ENCODE measurements around a stretch of chr19.

DNA sequence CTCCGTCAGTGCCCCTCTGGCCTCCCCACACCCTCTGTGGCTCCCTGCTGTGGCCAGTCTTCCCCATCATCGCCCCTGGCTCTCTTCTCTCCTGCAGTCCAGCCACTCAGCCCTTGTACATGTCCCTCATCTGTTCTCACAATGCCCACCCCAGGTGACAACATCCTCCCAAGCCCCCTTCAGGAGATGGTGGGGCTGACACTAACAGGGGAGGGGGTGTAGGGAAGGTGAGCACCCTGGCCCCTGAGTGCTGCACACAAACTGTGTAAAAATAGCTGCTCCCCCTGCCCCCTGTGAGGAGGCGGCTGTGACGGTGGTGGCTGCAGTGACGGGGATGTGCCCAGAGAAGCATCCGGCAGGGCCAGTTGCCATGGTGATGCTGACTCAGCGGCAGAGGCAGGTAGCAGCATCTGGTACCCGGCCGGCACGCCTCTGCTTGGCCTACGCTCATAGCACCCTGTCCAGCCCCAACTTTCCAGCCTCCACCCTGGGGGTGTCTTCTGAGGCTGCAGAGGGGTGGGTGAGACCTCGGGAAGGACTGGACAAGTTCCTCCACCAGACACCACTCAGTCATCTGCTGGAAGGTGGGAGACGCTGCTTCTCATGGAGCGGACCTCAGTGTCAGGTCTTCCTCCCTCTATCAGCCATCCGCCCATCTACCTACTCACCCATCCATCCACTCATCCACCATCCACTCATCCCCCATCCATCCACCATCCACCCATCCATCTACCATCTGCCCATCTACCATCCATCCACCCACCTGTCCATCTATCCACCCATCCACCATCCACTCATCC is 13.2 kb upstream of the JUND start:
- PRO-cap = no peak

DNA sequence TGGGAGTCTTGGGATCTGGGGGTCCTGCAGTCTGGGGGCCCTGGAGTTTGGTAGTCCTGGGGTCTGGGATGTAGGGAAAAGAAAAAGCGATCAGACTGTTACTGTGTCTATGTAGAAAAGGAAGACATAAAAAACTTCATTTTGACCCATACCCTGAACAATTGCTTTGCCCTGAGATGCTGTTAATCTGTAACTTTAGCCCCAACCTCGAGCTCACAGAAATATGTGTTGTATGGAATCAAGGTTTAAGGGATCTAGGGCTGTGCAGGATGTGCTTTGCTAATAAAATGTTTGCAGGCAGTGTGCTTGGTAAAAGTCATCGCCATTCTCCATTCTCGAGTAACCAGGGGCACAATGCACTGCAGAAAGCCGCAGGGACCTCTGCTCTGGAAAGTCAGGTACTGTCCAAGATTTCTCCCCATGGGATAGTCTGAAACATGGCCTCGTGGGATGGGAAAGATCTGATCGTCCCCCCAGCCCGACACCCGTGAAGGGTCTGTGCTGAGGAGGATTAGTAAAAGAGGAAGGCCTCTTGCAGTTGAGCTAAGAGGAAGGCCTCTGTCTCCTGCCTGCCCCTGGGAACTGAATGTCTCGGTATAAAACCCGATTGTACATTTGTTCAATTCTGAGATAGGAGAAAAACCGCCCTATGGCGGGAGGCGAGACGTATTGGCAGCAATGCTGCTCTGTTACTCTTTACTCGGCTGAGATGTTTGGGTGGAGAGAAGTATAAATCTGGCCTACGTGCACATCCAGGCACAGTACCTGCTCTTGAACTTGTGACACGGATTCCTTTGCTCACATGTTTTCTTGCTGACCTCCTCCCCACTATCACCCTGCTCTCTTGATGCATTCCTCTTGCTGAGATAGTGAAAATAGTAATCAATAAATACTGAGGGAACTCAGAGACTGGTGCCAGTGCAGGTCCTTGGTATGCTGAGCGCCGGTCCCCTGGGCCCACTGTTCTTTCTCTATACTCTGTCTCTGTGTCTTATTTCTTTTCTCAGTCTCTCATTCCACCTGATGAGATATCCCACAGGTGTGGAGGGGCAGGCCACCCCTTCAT is 5.3 kb upstream of the LRRC25 start:
- PRO-cap = no peak

GRCh38 chr19:18495877-18496870 is 25.7 kb downstream of the ELL start:
- PRO-cap = no peak

- PRO-cap = no peak
These were observed 2.6 kb upstream of the UBA52 start for GRCh38 chr19:18568916-18569518.

DNA sequence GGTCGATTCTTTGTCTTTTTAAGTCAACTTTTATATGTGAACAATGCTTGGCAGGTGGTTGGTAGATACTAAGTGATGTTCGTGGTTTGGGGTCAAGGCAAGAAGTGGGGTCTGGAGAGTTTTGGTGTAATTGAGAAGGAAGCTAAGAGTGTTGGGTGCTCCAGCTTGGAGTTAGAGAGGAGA is 860 bp downstream of the UBA52 start:
- PRO-cap = no peak

DNA sequence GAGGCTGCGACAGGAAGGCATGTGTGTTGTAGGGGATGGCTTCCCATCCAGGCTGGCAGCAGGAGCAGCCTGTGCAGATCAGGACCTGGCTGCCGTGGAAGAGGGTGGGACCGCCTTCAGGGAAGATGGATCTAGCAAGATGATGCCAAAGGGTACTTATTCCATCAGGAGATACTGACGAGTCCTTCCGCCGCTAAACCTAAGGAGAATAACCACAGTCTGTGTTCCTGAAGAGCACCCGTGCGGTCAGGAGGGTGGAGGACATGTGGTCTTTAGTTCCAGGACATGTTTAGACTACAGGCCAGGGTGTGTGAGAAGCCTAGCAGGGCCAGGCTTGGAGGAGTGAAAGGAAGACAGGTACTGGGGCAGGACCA is 1.1 kb downstream of the UBA52 start:
- PRO-cap = no peak

- PRO-cap = no peak
These were observed 8.0 kb downstream of the REX1BD start for GRCh38 chr19:18596591-18597057.

- PRO-cap = no peak
These were observed 17.7 kb upstream of the CRTC1 start for GRCh38 chr19:18665642-18666345.

- PRO-cap = no peak
These were observed 27.7 kb downstream of the CERS1 start for GRCh38 chr19:18868013-18868950.

GRCh38 chr19:18906509-18907360 is 10.8 kb upstream of the CERS1 start:
- PRO-cap = no peak

DNA sequence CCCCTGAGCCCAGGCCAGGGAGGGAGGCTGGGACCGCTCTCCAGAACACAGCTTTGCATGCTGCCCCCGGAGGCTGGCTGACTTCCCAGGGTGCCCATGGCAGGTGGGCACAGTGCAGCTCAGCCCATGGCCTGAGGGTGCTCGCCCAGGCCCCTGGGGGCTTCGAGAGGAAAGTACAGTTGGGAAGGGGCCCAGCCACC is 5.7 kb downstream of the COPE start:
- PRO-cap = no peak

DNA sequence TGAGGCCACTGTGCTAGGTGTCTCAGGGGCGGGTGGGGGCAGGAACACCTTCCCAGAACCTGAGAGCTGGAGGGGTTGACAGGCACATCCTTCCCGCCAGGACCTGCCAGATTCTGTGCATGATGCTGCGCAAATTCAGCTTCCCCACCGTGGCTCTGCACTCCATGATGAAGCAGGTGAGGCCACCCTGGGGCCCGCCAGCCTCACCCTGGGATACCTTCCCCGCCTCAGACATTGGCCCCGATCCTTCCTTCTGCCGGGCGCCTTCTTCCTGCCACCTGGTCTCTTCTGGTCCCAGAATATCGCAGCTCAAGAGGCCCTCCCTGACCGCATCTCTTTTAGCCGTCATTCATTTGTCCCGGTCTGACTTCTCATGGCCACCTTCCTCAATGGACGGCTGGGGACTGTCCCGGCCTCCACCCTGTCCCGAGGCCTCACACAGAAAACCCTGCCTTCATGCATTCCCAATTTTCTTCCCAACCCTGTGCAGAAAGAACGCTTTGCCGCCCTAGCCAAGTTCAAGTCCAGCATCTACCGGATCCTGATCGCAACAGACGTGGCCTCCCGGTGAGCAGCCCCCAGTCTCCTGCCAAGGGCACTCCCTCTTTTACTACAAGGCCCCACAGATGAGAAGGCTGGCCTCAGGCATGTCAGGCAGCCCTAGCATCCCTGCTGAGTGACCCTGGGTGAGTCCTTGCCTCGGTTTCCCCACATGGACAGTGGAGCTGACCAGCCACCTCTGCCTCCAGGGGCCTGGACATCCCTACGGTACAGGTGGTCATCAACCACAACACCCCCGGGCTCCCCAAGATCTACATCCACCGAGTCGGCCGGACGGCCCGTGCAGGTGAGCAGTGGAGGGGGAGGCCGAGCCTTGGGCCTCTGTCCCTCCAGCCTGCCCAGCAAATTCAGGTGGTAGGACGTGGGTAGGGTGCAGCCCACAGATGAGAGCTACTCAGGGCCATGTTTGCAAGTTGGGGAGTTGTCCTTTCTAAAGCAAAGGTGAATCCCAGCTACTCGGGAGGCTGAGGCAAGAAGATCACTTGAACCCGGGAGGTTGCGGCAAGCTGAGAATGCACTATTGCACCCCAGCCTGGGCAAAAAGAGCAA is 5.0 kb downstream of the DDX49 start:
- PRO-cap = no peak

DNA sequence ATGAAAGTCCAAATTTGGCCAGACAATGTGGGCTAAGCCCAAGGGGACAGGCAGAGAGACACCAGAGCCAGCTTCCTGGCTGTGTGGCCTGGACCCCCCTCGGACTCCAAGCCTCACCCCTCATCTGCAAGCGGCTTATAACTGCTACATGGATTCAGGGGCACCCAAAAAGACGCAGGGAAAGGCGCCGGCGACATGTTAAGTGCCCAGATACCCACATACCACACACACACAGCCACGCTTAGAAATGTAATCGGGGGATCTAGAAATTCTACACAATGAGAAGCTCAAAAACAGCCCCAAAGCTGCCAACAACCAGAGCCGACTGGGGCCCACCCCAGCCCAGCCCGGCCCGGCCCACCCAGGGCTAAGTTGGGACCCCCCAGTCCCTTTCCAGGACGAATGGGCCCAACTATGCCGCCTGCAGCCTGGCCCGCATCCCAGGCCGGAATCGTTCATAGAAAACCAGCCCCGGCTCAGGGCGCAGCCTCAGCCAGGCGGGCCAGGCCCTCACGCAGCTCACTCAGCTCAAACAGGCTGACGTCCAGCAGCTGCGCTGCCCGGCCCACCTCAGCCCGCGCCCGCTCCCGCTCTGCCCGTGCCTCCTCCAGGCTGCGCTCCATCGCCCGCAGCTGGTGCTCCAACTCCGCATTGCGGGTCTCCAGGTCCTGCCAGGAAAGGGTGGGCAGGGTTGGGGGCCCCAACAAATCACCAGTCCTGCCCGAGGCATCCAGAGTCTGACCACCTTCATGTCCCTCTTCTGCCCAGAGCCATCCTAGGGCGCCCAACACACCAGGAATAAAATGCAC is 9.7 kb downstream of the DDX49 start:
- PRO-cap = no peak

- PRO-cap = bidirectional peak, plus-strand start at chr19:18940315, minus-strand start at chr19:18940304
These were observed 942 bp downstream of the HOMER3 start for GRCh38 chr19:18939860-18940689.

- PRO-cap = no peak
These were observed 7.1 kb downstream of the SUGP2 start for GRCh38 chr19:19026278-19026626.

DNA sequence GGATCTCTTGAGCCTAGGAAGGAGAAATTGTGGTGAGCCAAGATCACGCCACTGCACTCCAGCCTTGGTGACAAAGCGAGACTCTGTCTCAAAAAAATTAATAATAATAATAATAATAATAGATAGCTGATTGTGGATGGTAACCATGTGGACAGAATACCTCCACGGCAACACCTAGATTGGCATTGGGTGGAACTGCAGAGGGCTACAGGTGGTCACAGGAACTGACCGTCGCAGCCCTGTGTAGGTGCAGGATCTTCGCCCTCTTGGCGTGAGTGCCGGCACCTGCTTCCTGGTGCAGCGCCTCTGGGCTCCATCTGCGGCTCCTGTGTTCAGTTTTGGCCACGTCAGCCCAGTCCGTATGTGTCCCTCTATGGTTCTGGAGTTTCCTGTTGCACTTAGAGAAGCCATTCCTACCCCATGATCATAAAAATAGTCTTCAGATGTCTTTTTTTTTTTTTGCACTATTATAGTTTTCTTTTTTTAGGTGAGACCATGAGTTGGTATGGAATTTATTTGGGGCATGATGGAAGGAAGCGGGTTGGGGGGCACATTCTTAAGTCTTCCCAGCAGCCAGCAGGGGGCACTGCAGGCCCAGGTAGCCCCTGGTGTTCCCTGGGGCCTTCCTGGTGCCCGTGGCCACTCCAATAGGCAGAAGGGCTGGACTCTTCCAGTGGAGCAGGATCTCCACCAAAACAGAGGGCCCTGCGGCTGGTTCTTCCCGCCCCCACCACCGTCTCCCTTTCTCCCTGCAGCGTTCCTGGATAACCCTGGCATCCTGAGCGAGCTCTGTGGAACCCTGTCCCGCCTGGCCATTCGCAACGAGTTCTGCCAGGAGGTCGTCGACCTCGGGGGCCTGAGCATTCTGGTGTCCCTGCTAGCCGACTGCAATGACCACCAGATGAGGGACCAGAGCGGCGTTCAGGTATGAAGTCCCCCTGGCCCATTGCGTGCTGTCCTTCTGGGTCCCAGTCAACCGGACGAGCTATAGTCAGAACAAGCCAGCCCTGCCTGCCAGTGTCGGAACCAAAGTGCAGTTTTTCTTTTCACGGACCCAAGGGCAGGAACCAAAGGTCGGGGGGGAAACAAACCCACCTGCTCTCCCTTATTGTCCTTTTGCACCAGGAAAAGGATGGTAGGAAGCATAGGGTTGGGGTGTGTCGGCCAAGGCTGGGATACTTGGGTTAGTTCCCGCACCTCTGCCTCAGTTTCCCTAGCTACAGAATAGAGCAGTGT is 10.0 kb upstream of the SLC25A42 start:
- PRO-cap = no peak

DNA sequence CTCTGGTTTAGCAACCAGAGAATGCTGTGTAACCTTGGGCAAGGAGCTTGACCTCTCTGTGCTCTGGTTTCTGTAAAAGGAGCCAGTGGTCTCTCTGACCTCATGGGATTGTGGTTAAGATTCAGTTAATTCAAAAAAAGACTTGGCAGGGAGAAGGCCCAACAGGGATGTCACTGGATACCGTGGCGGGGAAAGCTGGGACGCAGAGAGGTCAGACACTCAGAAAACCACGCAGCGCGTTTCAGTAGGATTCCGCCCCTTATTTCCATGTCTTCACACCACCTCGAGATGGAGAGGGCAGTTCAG is 832 bp upstream of the SLC25A42 start:
- PRO-cap = no peak

DNA sequence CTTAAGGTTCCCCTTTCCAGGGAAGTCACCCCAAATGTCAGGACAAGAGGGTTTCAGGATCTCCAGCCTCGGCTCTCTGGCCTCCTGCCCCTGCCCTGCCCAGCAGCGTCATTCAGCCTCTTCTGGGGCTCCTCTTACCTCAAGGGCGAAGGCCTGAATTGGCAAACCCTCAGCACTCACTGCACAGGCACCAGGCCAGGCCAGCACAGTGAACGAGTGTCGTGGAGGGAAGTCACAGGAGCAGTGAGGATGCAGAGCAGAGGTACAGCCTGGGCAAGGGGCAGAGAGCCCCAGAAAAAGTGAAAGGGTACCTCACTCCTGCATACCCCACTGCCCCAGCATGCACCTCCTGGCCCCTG is 19.6 kb downstream of the SLC25A42 start:
- PRO-cap = no peak

DNA sequence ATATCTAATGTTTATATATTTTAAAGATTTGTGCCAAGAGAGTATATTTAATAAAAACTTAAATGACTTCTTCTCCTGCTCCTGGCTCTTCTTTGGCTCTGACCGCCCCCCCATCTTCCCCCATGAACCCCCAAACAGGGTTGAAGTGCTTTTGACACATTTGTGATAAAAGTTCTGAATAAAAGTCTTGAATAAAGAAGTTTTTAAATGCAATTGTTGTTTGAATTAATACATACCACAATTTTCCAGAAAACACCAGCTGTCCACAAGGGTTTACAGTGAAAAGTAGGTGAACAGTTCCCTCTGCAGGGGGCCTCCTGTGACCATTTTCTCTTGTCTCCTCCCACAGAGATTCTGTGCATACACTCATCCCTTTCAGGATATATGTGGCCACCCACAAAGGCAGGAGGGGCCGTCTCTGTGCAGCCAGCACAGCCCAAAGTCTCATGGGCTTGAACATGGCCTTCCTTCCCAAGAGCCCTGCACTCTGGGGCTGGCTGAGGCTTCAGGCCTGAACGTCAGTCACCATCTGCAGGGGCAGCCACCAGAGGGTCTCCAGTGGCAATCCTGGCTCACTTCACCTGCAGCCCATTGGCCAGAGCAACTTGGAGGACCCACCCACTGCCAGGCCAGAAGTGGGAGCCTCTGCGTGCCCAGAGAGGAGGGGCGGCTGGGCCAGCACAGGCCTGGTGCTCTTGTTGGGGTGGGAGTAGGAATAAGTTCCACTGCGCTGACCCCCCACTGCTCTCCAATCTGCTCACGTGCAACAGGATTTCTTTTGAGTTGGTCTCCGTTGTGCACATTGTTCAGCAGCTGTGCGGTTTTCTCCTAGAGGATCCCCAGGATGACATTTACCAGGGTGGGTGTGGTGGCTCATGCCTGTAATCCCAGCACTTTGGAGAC is 25.2 kb downstream of the TMEM161A start:
- PRO-cap = no peak

GRCh38 chr19:19193781-19194259 is 1.8 kb downstream of the RFXANK start:
- PRO-cap = no peak

Measured in osteocyte (in vitro differentiated cells).